OVCAR3 (cell line): ENCODE data around the gene CA7.

DNA sequence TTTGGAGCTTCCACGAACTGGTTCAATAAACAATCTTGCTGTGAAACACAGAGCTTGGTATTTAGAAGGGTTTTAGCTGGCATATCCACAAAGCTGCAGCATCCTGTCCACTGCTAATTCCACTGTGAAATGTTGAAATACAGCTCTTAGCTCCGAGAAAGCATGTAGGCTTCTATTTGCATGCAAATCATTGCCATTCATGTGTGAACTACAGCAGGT, 128.4 kb upstream of the GOT2 start:
- RRBS = no CpG with 5 or more reads among the region's 2 CpGs

GRCh38 chr16:64251597-64252056, 870.2 kb downstream of the CDH11 start:
- RRBS = no CpG with 5 or more reads among the region's 2 CpGs

DNA sequence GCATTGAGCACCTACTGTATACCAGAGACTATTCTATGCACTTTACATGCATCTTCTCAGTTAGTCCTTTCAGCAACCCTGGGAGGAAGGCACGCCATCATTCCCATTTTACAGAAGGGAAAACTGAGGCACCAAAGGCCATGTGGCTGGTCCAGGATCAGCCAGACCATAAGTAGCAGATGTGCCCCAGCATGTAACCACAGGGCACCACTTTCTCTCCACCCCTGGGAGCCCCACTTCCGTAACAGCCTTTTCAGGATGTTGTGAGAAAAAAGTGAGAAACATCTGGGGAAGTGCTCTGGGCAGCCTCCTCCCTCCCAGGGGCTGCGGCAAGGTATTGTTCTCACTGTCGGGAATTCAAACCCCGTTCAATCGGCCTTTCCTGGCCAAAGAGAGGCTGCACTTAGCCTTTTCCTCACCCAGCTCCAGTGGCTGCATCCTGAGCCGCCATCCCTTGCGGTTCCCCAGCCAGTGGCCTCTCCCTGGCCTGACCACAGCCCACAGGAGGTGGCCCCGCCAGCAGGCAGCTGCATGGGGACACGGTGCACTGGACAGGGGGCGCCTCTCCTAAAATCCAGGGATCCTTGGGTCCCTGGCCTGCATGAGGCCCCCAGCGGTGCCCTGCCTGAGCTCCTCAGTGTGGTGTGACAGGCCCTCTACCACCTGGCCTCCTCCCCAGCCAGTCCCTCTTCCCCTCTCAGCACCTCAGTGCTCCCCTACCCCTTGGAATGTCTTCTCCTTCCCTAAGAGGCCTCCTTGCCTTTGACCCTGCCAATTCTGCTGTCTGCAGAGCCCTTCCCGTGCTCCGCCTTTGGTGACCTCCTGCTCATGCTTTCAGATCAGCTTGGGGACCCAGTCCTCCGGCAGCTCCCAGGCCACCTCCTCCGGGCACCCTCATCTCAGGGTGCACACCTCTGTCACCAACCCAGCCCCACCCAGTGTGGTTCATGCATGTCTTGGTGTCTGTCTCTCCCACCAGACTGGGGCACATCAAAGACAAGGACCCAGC, 5.6 kb upstream of the CDH5 start:
- RRBS = no CpG with 5 or more reads among the region's 16 CpGs

DNA sequence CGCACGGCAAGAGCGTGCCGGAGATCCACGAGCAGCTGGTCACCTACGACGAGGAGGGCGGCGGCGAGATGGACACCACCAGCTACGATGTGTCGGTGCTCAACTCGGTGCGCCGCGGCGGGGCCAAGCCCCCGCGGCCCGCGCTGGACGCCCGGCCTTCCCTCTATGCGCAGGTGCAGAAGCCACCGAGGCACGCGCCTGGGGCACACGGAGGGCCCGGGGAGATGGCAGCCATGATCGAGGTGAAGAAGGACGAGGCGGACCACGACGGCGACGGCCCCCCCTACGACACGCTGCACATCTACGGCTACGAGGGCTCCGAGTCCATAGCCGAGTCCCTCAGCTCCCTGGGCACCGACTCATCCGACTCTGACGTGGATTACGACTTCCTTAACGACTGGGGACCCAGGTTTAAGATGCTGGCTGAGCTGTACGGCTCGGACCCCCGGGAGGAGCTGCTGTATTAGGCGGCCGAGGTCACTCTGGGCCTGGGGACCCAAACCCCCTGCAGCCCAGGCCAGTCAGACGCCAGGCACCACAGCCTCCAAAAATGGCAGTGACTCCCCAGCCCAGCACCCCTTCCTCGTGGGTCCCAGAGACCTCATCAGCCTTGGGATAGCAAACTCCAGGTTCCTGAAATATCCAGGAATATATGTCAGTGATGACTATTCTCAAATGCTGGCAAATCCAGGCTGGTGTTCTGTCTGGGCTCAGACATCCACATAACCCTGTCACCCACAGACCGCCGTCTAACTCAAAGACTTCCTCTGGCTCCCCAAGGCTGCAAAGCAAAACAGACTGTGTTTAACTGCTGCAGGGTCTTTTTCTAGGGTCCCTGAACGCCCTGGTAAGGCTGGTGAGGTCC, 24.2 kb upstream of the BEAN1 start:
- RRBS = 94% methylated on average over 7 of the region's 57 CpGs

GRCh38 chr16:66511668-66512419, 38.1 kb downstream of the TK2 start:
- RRBS = no CpG with 5 or more reads among the region's 11 CpGs

DNA sequence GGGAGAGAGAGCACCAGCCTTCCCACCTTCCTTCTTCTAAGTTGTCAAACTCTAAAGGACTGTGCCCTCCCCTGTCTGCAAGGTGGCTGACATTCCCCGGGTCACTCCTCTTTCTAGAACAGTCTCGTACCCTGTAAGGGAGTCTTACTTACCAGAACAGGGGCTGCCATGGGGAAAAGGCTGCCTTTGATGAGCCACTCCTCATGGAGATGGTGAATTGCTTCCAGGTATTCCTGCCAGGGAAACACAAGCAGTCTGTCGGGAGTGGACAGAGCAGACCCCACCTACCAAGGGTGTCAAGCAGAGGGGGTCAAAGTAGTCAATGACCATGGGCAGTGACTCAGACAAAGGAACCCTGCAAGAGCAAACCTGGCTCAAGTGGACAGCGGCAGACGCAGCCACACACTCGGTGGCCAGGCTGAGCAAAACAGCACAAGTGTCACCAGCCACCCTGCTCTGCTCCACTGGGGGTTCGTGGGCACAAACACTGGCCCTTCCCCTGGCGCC, 36.3 kb downstream of the TK2 start:
- RRBS = no CpG with 5 or more reads among the region's 8 CpGs

DNA sequence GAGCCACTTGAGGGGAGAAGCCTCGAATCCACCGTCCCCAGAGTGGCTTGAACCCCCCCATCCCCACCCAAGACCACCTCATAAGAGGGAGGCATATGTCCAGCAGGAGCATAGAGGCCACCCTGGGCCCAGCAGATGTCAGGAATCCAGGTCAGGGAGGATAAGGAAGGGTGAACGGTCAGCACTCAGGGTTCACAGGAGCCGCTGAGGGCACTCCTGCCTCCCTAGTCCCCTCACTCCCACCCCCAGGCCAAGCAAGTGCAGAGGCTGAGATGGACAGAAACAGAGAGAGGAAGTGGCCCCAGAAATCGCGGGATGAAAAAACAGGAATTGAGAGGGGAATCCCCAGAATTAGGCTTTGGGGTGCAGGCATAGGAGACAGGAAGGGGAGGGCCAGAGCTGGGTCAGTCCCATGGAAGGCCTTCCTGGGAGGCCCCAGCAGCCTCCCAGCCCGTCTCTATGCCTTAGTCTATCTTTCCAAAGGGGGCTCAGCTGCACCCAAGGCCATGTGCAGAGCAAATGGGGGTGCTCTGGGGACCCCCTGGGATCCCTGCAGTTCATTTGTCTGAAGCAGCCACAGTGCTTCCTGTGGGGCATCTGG, 1.6 kb downstream of the CMTM3 start:
- RRBS = no CpG with 5 or more reads among the region's 7 CpGs

DNA sequence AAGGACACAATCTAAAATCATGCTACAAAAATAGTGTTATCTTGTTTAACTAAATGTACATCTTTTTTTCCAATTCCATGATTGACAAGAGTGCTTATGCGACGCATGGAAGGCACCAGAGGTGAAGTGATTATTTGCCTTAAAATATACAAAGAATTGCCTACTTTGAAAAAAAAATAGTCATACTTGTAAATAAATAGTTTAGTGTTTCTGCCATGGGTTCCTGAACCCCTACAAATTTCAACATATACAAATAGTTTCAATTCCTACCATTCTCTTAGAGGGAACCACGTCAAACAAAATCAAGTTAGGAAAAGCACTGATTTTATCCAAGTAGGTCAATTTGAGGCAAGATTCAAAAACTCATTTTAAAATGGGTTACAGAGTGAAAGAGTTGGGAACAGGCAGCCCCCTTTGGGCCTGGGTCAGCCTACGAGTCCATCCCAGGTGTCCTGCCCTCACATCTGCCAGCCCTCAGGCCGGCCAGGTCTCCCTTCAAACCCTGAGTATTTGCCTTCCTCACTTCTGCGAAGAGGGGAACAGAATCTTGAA, 11.7 kb downstream of the CMTM3 start:
- RRBS = no CpG with 5 or more reads among the region's 6 CpGs

DNA sequence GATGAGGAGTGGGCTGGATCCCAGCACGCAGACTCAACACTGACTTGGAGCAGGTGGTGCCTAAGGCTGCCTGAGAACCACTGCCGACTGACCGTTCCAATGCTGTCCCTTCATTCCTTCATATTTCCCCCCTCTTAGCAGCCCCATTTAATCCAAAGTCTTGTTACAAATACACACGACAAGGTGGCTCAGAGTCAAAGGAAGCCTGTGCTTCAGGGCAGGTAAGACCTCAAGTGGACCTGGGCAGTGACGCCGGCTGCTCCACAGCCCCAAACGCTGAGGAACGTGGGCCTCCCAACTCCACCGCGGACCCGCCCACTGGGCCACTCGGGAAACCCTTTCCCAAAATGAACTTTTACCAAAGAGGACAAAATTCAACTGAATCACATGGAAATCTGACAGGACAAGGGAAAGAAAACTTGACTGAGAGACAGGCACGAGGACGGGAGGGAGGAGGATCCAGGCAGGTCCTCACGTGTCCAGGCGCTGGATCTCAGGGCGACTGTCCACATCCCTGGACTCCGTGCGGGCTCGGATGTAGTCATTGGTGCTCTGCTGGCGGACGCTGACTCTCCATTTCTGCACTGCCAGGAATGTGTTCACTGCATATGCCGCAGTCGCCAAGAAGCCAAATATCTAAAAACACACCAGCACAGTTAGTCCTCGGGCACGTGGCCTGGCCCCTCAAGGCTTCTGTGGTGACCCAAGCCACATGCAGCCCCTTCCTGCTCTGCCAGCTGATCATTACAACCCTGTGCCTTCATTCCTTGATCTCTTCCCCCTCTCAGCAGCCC, 17.3 kb downstream of the CMTM3 start:
- RRBS = no CpG with 5 or more reads among the region's 26 CpGs

DNA sequence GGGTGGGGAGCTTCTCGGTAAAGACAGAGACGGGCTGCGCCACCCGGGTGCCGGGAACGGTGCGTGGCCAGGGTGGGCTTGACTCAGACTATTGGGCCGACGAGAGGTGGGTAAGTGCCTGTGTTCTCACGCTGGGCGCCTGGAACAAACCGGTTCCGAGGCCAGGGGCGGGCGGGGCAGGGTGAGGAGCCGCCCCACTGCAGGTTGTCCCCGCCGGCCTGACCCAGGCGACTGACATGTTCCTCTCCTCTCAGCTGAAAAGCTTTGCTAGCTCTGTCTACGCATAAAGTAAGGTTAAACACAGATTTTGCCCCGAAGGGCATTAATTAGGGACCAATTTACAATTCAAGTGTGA, 564 bp upstream of the CMTM4 start:
- RRBS = 6% methylated on average over 12 of the region's 21 CpGs

DNA sequence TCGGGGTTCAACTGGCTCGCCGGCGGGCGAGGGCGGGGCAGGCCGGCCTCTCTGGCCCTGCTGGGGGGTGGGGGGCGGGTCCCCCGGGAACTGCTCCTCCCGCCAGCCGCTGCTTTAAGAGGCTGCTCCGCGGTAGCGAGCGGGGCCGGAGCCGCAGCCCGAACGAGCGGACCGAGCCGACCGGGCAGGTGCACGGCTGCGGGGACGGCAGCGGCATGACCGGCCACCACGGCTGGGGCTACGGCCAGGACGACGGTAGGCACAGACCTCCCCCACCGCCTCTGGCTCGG, at the start of gene CA7:
Gene CA7, plus strand, starts transcription at position 142 of the 290 bp plus-strand sequence.
- RRBS = 15% methylated on average over 26 of the region's 34 CpGs

DNA sequence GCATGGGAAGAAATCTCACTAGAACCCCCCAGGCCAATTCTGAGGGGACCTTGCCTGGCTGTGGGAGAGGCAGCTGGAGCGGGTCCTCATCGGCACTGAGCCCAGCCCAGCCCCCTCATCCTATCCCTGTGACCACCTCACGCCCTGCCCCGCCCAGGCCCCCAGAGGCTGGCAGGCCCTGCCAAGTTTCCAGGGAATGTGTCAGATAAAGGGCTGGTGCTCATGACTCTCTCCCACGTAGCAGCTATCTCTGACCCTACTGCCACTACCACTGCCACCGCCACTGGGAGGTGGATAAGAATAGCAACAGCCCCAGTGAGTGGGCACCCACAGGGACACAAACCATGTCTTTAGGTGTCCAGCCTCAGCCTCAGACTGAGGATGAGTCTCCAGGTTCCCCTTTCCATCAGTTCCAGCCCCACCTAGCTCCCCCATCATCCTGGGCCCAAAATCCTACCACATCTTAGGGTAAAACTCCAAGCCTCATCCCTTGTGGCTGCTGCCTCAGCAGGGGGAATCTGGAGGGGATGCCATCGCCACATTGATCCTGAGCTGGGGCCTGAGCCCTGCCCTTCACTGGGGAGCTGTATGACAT, 15.0 kb downstream of the CDH16 start:
- RRBS = no CpG with 5 or more reads among the region's 7 CpGs

GRCh38 chr16:66919886-66920395, 1.3 kb upstream of the CDH16 start:
- RRBS = no CpG with 5 or more reads among the region's 5 CpGs

DNA sequence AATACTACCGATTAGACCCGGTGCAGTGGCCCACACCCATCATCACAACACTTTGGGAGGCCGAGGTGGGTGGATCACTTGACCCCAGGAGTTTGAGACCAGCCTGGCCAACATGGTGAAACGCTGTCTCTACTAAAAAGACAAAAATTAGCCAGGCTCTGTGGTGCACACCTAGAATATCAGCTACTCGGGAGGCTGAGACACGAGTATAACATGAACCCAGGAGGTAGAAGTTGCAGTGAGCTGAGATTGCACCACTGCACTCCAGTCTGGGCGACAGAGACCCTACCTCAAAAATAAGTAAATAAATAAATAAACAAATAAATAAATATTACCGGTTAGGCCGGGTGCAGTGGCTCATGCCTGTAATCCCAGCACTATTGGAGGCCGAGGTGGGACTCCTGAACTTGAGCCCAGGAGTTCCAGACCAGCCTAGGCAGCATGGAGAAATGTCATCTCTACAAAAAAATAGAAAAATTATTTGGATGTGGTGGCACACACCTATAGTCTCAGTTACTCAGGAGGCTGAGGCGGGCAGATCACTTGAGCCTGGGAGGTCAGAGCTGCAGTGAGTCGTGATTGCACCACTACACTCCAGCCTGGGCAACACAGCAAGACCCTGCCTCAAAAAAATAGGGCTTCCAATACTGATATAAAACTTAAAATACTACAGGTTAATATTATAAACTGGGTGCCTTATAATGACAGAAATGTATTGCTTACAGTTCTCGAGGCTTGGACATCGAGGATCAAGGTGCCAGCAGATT, 10.4 kb downstream of the CES2 start:
- RRBS = no CpG with 5 or more reads among the region's 14 CpGs

DNA sequence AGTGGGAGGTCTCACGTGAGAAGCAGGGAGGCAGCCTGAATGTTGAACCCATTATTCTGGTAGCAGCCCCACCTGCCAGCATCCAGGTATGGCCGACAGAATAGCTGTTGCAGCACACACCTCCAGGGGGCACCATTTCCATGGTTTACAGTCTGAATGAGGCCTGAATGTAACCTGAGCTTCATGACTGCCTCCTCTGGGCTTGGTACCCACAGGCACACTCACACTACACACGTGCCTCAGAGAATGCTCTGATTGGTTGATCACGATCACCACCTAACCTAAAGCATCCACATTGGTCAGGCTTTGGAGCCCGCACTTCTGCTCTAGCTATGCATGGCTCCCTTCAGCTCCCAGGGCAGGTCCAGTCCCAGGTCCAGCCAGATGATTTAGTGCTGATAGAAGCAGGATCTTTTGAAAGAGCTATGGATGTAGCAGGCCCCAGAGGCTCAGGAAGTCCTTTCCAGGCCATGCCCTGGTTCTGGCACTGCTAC, 11.0 kb upstream of the CBFB start:
- RRBS = no CpG with 5 or more reads among the region's 5 CpGs

- RRBS = 95% methylated on average over 9 of the region's 20 CpGs
Observed at GRCh38 chr16:67440885-67441755, 10.2 kb downstream of the HSD11B2 start.

DNA sequence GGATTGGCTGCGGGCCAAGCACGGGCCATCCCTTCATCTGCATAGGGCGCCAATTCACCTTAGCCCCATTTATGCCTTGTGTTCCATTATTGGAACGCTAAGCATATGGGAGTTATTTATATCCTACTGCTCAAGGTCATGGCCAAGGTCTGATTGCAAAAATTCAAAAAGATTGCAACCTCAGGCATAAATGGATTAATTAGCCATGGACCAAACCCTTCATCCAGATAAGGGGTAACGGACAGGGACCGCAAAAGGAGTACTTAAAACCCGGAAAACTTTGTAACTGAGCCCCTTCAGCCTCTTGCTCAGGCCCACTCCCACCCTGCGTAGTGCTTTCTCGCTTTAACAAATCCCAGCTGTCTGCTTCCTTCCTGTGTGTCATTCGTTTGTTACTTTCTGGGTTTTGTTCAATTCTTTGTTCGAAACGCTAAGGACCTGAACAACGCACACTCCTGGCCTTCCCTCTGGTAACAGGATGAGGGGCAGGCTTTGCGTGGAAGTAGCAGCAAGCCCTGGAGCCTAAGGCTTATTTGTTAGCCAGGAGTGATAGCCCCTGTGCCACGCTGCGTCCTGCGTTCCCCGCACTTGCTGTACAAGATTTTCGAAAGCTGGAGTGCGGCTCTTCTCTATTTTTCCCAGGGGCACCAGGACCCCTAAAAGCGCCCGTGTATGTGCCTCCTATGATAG, 952 bp upstream of the ATP6V0D1 start:
- RRBS = no CpG with 5 or more reads among the region's 22 CpGs

GRCh38 chr16:67537580-67538409, 9.2 kb downstream of the RIPOR1 start:
- RRBS = 7% methylated on average over 43 of the region's 77 CpGs

GRCh38 chr16:67665895-67666579, 513 bp downstream of the ENKD1 start:
- RRBS = 4% methylated on average over 31 of the region's 52 CpGs

GRCh38 chr16:67684723-67685384, 18.2 kb downstream of the C16orf86 start:
- RRBS = no CpG with 5 or more reads among the region's 7 CpGs